WTC11 (cell line): ENCODE measurements around a stretch of chr4.

- PRO-cap = no peak
These were observed 9.4 kb downstream of the RAPGEF2 start for GRCh38 chr4:159112160-159112878.

DNA sequence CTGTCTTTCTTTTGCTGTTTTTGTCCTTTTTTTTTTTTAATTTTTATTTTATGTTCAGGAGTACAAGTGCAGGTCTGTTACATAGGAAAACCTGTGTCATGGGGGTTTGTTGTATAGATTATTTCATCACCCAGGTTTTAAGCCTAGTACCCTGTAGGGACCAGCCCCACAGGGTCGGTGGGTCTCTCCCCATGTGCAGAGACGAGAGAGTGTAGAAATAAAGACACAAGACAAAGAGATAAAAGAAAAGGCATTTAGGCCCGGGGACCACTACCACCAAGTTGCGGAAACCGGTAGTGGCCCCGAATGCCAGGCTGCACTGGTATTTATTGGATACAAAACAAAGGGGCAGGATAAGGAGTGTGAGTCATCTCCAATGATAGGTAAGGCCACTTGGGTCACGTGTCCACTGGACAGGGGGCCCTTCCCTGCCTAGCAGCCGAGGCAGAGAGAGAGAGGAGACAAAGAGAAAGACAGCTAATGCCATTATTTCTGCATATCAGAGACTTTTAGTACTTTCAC, 212.5 kb downstream of the RAPGEF2 start:
- PRO-cap = no peak

GRCh38 chr4:159317223-159317613, 214.3 kb downstream of the RAPGEF2 start:
- PRO-cap = no peak

DNA sequence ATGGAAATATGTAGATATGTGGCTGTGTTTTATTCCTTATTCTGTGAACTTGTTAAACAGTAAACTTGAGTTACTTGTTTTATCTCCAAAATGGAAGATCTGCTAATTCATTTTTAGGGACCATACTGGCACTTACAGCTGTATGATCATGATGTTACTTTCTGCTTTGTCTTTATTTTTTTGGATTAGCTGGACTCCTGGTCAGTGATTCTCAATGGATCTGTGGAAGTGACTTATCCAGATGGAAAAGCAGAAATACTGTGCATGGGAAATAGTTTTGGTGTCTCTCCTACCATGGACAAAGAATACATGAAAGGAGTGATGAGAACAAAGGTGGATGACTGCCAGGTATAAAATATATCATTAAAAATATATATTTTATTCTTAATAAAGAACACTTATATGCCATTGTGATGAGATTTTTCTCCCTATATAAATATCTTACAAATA, 220.4 kb downstream of the RAPGEF2 start:
- PRO-cap = no peak

- PRO-cap = no peak
These were observed 264.2 kb downstream of the RAPGEF2 start for GRCh38 chr4:159367081-159367561.

GRCh38 chr4:163154811-163155157, 11.9 kb downstream of the NAF1 start:
- PRO-cap = no peak

GRCh38 chr4:163606726-163607169, 112.3 kb downstream of the TMA16 start:
- PRO-cap = no peak

DNA sequence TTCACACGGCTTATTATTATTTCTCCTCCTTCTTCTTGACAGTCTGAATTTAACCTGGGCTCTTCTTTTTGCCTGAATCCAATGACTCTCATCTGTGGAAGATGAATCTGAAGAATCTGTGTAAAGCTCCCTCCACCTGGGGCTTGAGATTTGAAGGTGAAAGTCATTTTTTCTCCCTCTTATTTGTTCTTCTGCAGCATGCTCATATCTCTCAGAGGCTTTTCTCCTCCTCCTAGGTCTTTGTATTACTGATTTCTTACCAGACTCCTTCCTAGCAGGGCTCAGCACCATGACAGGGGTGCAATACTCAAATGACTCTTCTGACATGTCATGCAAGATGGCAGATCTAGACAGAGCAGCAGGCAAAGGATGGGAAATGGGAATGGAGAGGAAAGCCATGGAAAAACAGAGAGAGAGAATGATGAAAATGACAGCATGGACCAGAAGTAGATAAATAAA, 118.2 kb downstream of the TMA16 start:
- PRO-cap = no peak

- PRO-cap = no peak
These were observed 171.0 kb downstream of the TMA16 start for GRCh38 chr4:163665552-163665762.

DNA sequence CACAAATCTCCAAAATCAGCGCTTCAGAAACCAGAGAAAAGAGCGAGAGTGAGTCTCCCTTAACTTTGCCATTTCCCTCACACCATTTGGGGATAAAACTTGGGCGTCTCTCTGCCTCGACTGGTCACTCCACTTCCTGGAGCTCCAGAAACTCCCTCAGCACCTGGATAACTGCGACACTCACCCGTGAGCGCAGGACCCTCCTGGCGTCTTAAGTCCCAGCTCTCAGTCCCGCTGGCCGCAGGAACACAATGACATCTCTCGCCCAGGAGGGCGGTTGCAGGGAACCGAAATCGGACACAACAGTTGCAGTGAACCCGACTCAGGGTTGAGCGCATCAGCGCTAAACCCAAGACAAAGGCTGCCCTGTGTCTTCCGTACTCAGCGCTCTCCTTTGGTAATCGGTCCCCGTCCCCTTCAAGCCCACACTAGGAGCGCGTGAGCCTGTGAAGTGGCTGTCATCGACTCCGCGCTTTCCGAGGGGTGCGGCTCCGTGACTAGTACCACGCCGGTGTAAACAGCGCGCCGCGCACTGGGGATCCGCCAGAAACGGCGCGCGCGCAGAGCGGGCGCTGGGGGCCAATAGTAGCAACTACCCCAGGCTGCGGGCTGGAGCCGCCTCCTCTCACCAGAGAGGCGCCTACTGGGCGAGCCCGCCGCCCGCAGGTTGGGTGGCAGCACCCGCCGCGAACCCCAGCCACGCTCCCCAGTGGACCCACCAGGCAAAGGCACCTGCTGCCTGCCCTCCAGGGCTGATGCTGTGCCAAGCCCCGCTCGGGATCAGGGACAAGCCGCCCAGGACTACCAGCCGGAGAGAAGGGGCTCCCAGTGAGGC, 599 bp downstream of the MARCHF1 start:
- PRO-cap = no peak

DNA sequence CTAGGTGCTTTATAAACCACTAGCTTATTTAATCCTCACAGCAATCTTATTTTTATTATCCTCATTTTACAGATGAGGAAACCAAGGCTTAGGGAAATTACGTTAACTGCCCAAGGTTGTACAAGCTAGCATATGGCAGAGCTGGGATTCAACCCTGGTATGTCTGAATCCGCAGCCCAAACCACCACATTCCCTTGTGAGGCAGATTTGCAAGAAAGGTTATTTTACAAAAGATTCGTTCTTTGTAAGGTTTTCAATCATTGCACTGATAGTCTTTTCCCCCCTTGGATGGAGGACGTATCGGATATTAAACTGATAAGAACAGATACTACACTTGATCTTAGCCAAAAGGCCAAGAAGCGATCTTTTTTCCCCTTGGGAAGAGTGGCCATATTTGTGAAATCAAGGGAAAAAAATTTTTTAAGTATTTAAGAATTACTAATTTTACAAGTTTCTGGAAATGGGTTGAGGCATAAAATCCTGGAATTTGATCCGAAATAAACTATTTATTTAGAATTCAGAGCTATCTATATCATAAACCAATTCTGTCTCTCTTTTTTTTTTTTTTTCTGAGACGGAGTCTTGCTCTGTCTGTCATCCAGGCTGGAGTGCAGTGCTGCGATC, 13.6 kb upstream of the GK3 start:
- PRO-cap = unidirectional peak, minus-strand start at position 354 of the sequence

DNA sequence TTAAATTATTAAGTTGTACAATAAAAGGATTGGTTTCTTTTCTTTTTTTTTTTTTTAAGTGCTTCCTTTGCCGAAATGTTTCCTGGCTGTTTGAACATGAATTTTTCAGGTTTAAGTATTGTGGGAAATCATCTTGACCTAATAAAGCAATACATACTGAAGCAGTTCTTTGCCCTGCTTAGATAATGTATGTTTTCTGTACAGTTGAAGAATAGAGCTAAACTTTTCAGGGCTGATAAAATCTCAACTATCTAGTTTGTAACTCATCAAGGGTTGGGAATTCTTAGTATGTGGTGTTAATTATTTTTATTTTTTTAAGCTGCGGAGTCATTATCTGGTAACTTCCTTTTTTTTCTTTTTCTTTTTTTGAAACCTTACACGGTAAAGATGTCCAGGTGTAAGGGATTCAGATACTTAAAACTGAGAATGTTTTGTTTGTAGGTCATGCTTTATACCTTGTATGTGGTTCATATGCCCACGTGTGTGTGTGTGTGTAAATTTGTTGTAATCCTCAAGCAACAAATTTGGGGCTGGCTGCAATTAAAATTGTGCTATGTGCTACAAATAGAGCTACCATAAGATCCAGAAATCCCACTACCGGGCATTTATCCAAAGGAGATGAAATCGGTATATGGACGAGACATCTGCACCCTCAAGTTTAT, 15.8 kb downstream of the MSMO1 start:
- PRO-cap = no peak

DNA sequence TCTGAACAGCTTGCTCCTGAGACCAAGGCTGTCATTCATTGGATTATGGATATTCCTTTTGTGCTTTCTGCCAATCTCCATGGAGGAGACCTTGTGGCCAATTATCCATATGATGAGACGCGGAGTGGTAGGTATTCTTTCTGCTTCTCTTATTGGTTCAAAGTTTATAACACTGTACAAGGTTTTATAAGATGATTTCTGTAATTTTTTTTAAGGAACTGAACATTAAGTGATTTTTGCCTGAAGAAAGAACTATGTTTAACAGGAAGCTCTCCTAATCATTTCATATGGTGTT, 103.4 kb downstream of the CPE start:
- PRO-cap = no peak

GRCh38 chr4:165493092-165493465, 114.3 kb downstream of the CPE start:
- PRO-cap = no peak

DNA sequence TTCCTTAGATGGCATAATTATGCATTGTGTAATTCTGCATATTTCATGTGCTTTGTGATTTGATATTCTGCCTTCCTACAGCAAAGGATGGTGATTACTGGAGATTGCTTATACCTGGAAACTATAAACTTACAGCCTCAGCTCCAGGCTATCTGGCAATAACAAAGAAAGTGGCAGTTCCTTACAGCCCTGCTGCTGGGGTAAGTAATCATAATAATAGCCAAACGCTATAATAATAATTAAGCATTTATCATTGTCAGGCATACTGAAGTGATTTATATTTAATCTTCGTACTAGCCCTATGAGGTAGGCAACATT, 116.6 kb downstream of the CPE start:
- PRO-cap = no peak

DNA sequence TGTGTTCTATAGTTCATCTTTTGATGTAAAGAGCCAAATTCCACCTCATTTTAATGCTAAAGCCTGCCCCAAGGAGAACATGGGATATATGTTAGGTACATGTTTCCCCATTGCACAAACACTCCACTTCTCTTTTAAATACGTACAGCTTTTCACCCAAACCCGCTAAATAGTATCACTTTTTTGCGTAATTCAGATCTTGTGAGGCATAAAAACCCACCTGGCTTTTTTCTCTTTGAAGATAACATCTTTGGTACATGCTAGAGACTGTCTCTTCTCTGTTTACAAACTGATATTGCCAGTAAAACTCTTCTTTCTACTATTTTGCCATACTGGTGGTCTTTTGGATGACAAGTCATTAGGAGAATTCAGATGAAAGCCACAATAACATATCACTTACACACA, 608.4 kb downstream of the TLL1 start:
- PRO-cap = no peak

DNA sequence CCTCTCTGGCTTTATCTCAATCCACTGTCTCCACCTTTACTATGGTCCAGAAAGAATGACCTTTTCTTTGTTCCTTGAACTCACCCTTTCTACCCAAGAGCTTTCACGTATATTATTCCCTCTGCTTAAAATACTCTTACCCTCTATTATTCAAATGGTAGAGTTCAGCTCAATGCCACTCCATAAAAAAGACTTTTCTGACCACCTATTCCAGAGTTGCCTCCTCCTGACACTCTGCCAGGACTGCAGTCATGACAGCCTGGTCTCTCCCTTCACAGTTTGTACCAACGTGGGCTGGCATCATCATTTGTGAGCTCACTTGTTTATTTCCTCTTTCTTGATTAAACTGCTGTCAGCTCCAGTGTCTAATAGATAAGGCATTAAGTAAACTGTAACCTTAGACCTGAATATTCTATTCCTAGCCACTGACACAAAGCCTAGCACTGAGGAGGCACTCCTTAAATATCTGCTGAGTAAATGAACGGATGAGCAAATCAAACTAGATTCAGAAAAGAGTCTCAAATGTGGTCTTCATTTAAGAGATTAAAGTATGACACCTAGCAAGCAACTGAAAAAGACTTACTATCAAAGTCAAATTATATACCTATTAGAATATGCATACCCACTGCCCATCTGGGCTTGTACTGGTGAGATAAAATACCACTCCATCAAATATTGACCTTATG, 48.7 kb downstream of the DDX60 start:
- PRO-cap = no peak

- PRO-cap = no peak
These were observed 28.7 kb downstream of the DDX60L start for GRCh38 chr4:168451327-168452260.

DNA sequence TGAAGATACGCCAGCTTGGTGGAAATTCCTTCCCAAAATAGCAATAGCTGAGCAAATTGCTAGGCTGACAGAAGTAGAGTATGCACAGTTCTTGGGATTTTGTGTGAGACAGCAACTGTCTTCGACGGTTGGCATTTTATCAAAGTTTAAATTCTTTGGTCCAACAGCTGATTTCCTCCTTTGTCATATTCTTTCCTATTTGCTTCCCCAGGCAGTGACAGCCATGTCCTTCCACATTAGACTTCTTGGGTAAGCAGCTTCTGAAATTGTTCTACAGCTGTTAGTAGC, 8.0 kb upstream of the PALLD start:
- PRO-cap = no peak

DNA sequence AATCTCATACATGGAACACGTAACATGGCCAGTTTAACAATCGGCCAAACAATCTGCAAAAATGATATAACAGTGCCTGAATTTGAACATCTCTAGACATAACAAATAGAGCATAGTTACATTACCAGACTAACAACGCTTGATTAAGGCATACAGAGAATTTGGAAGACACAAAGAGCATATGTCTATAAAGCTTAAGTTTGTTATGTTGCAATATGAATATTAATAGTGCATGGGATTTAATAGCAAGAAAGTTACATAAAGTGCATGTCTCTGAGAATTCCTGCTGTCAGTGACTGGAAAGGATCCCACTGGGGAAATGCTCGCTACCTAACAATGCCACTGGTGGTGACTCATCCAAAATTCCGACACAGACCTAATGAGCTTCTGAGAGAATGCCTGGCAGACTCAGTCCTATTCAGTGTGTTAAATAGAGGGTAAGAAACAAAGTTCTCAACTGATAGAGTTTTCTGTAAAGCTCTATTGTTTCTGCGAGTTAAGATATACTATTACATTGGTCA, 107.6 kb downstream of the PALLD start:
- PRO-cap = no peak